Tibial artery (tissue), 1 donor: ENCODE measurements around the gene BMI1.

DNA sequence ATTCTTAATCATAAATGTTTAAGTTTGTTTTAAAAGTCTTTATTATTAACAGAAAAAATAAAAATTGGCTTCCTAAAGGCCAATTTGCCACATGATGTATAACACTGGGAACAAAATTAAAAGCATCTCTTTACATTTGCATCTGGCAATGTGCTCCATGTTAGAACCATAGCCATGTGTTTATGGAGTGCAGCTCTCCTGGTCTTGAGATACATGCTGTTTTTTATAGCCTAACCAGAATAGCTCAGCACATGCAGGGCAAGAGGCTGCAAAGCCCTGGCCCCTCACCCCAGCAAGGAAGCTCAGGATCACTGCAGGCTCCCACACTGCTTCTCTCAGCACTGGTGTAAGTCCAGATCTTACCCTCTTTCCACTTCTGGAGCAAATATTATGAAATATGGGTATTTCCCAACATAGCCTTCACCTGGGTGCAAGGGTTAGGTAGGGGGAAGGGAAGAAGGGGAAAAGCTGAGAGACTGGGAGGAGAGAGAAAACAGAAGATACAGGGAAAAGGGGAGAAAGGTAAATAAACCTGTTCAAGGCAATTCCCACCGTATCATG lies 19.8 kb downstream of the SKIDA1 start:
- PRO-cap, result no peak

DNA sequence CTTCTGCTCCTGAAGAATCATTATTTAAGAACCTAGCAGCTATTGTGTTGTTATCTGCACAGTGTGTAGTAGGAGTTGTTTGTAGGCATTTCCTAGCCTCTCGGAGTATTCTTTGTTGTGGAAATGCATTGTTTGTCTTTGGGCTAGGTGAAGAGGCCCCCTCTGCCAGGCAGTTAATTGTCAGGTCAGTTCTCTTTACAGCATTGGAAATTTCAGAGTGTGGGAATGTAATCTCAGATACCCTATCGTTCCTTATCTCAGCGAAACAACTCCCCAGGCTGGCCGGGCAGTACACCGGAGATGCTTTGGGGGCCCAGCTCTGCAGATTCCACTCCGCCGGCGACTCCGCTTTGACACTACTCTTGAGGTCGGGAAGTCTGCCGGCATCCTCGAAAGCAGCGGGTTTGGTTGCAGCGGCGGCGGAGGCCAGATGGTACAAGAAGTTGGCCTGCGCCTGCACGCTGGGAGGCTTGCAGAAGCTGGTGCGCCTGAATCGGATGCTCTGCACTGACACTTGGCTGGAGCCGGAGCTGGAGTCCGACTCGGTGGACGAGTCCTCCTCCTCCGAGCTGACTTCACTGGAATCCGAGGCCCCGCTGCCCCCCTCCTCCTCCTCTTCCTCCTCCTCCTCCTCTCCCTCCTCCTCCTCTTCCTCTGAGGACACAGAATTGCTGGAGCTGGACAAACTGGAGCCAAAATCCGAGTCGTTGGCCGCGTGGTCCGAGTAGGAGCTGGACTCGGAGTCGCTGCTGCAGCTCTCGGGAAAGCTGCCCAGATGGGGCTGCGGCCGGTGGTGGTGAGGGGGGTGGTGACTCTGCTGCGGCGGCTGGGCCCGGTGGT lies 9.3 kb downstream of the SKIDA1 start:
- PRO-cap, result unidirectional peak, plus-strand start at position 513 of the sequence

DNA sequence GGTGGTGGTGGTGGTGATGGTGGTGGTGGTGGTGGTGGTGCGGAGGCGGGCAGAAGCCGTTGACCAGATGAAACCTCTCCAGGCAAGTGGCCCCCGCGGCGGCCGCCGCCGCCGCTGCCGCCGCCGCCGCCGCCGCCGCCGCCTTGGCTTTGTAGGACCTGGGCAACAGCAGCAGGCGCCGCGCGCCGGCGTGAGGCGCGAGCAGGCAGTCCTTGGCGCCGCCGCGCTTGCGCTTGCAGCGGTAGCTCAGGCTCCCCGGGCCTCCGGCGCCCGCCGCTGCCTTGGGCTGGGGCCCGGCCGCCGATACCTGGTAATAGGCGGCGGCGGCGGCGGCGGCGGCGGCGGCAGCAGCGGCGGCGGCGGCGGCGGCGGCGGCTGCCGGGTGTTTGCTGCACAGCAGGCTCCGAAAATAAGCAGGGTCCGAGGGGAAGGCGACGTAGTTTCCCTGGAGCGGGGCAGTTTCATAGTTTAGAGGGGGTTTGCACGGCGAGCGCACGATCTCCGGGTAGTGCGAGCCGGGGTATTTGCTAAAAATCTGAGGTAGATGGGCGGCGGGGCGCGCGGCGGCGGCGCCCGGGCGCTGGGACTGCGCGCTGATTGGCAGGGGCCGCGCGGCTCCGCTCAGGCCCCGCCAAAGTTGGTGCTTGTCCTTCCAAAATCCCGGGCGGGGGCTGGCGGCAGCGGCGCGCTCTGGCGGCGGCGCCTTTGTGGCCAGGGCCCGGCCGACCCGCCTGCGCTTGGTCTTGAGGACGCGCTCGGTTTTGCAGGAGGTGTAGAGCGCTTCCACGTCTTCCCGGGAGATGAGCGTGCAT lies 8.5 kb downstream of the SKIDA1 start:
- PRO-cap, result bidirectional peak, plus-strand start at position 318 of the sequence, minus-strand start at position 144 of the sequence

- PRO-cap, result no peak
Measured at GRCh38 chr10:21582368-21582917, 48.4 kb downstream of the MLLT10 start.

- PRO-cap, result no peak
Measured at GRCh38 chr10:21750345-21750929, 216.4 kb downstream of the MLLT10 start.

DNA sequence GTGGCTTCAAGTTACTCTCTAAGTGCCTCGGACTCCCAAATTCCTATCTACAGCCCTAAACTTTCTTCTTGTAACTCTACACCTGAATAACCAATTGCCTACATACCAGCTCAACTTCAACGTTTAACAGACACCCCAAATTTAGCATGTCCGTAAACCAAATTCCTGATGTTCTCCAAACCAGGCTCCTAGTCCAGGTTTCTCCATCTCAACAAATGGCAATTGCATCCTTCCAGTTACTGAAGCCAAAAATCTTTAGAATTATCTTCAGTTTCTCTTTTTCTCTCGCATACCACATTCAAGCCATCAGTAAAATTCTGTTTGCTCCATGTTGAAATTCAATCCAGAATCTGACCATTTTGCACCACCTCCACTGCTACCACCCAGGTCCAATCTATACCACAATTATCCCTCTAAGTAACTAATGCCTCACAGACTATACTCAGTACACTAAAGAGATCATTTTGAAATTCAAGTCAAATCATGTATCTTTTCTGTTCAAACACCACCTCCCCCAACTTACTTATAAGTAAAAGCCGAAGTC lies 3.6 kb downstream of the DNAJC1 start:
- PRO-cap, result no peak

GRCh38 chr10:22022677-22023297 lies 19.3 kb upstream of the DNAJC1 start:
- PRO-cap, result no peak

- PRO-cap, result bidirectional peak, plus-strand start at chr10:22320844, minus-strand start at chr10:22320604; bidirectional peak, plus-strand start at chr10:22321099, minus-strand start at chr10:22320931; bidirectional peak, plus-strand start at chr10:22321364, minus-strand start at chr10:22321363
Measured at GRCh38 chr10:22320750-22321691, at the start of gene BMI1. BMI1 (plus strand) TSS chr10:22321099.

DNA sequence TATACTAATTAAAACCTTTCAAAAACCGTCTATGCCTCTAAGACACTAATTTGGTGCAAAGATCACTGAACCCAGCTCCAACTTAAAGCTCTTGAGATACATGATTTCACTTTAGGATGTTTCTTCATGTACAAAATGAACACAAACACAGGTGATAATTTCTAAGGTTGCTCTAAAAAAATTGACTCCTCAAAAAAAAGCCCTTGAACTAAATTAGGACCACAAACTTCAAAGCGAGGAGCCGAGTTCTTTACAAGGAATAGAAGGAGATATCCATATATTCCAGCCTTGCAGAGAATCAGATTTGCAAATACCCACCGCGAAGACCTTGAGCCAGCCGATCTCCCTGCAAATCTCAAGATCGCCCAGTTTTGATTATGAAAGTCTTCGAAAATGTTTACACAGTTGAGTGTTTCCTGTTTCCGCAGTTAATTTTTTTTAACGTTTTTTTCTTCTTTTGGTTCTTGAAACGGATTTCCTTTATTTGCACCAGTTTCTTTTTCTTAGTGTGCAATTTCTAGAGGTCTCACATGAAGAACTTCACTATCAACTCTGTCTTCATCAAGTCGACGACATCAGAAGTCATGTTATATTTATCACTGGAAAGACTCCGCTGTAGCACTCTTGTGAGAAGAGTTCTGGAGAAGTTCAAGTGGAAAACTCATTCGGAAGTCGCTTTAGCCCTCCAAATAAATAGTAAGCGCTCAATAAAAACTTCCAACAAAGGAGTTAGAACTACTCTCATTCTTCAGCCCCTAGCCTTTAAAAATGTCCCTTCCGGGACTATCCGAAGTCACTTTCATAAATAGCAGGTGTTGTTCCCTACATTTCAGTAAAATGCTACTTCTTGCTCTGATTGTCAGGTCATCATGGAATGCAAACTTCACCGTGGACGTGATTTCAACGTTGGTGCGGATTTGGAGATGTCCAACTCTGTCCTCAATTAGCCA lies 12.1 kb upstream of the SPAG6 start:
- PRO-cap, result no peak

GRCh38 chr10:22334184-22334872 lies 11.0 kb upstream of the SPAG6 start:
- PRO-cap, result no peak

- PRO-cap, result no peak
Measured at GRCh38 chr10:22477340-22478053, 132.2 kb downstream of the SPAG6 start.

DNA sequence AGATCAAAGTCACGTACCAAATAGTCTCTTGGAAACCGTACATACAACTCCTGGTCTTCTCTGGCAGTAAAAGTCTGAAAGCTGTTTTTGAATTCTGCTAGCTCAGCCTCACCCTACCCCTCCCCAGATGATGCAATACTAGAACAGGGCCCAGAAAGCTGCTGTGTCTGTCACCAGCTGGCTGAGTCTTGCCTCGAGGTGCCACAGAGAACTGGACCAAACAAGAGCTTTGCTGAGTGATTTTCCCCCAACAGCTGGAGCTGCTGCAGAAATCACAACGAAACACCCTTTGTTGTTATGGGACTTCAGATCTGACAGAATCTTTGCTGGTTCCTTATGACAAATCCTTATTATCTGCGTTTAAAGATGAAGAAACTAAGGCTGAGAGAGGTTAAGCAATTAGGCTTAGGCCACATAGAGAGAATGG lies 134.1 kb downstream of the SPAG6 start:
- PRO-cap, result no peak

- PRO-cap, result no peak
Measured at GRCh38 chr10:22485182-22485595, 139.9 kb downstream of the SPAG6 start.

DNA sequence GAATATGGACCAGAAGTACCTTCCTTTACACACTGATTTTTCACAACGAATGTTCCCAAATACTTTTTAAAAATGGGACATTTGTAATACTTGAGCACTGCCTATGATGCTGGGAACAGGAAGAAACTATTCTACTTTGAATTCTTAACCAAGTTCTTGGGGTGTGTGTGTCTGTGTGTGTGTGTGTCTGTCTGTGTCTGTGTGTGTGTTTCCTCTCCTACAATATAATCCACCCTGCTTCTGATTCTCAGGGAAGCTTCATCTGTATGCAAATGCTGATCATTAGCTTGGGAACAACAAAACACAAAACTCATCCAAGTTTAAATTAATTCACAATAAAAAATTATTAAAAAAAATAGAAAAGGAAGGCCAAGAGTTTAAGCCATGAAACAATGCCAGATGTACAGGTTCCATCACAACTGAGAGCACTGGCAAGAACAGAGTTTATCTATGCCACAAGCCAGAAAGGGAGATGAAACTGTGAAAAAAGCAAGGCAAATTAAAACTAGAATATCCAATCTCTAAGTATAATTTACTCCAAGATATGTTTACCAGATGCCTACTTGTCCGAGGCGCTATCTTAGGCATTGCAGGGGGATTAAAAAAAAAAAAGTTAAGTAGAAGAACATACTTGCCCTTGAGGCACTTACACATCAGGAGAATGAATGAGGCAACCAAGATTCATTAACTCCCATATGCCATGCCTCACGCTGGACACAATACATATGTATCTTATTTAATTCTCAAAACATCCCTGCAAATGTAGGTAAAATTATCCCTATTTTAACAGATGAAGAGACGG lies 144.7 kb downstream of the PIP4K2A start:
- PRO-cap, result no peak

GRCh38 chr10:22611670-22612116 lies 102.7 kb downstream of the PIP4K2A start:
- PRO-cap, result no peak

- PRO-cap, result no peak
Measured at GRCh38 chr10:22625426-22626113, 88.8 kb downstream of the PIP4K2A start.

GRCh38 chr10:22629778-22630209 lies 84.6 kb downstream of the PIP4K2A start:
- PRO-cap, result no peak

DNA sequence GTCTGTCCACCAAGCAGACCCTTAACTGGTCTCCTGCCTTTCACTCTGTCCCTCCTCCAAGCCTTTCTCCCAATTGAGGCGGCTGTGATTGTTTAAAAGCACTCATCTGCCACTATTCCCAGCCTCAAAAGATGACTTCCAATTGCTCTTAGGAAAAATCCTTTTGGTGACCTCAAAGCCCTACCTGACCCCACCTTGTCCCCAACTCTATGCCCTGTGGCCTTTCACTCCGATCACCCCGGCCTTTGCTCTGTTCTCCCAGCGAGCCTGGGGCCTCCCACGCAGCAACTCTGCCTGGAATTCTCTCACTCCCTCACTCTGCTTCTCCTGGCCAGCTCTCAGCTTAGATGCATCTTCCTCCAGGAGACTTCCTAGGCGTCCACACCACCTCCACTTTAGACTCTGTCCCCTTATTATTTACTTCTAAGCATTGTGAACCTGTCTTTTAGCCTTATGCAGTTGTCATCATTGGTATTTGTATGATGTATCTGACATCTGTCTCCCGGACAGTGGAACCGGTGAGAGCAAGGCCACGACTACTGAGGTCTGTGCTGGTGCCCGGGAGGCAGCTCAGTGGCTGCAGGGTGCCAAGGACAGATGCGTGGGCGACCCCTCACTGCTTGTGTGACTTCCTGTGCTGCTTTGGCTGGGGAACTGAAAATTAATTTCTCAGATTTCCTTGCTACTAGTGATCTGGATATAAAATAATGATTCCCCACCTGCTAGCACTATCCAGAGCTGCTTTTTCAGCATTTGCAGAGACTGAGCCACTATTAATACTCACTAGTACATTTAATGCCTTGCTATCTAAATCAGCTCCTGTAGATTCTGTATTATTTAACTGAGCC lies 63.0 kb downstream of the PIP4K2A start:
- PRO-cap, result no peak

DNA sequence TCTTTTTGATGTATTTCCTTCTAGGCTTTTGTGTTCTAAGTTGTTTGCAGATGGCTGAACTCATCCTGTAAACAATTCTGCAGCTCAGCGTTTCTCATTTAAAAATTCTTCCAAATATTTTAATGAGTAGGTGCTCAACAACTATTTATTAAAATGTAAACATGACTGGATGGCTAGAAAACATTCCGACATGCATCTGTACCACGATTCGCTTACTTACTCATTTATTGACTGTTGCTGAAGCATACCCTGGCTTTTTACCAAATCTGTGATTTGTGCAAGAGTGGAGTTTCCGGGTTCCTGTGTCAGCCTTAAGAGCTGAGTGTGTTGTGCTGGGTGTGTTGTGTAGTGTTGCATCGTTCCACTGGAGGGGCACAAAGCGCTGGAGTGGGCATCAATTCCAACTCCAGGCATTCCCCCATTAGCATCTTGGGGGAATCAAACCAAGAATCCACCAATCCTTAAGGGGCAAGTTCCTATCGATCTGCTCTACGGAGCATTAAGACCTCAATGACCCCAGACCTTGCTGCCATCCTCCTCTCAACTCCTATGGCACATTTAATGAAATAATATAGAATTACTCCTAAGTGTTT lies 58.7 kb downstream of the PIP4K2A start:
- PRO-cap, result no peak

GRCh38 chr10:22849337-22849959 lies 78.4 kb upstream of the ARMC3 start:
- PRO-cap, result unidirectional peak, plus-strand start at chr10:22849665